Ureter (tissue), 1 donor: ENCODE measurements around the genes PSG9, CD177, ETHE1 and KCNN4.

DNA sequence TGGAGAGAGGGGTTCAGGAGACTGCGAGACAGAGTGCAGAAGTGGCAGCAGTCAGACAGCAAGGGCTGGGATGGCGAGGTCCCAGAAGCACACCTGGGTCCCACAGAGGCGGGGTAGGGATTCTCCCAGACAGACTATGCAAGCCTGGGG lies 2.1 kb downstream of the ERF start:
- PRO-cap: bidirectional peak, plus-strand start outside the sequence, minus-strand start at position 36 of the sequence

GRCh38 chr19:42280873-42281121 lies 11.7 kb downstream of the CIC start:
- PRO-cap: bidirectional peak, plus-strand start at chr19:42281196, minus-strand start at chr19:42280986

- PRO-cap: no peak
These were observed 13.0 kb upstream of the PRR19 start for GRCh38 chr19:42288821-42289540.

- PRO-cap: no peak
These were observed 26.5 kb downstream of the CNFN start for GRCh38 chr19:42363559-42363986.

DNA sequence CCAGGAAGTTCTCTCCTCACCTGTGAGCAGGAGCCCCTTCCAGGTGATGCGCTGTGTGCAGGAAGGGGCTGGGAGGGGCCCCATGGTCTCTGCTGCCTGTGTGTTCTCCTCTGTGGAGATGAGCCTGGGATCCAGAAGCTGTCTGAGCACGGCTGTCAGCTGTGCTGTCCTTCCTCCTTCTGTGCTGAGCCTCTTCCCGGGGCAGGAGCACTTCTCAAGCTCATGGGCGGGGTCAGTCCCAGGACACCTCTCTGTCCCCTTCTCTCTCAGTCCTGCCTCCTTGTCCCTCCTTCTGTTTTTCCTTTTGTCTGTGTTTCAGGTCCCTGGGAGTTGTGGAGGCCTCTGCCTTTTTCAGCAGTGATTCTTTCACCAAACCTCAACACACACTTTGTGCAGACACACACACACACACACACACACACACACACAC lies at the start of gene PSG9:
PSG9 (minus strand) TSS at position 183 of the 430 bp plus-strand sequence.
- PRO-cap: no peak

GRCh38 chr19:43353505-43354040 lies at the start of gene CD177:
TSS of gene CD177 (plus strand) at chr19:43353686.
- PRO-cap: no peak

GRCh38 chr19:43526865-43527703 lies at the start of gene ETHE1:
TSS of gene ETHE1 (minus strand) at chr19:43527201.
- PRO-cap: bidirectional peak, plus-strand start at chr19:43527307, minus-strand start at chr19:43527187

GRCh38 chr19:43574306-43574810 lies 969 bp downstream of the XRCC1 start:
- PRO-cap: no peak

GRCh38 chr19:43579912-43580270 lies 4.3 kb downstream of the PINLYP start:
- PRO-cap: no peak

DNA sequence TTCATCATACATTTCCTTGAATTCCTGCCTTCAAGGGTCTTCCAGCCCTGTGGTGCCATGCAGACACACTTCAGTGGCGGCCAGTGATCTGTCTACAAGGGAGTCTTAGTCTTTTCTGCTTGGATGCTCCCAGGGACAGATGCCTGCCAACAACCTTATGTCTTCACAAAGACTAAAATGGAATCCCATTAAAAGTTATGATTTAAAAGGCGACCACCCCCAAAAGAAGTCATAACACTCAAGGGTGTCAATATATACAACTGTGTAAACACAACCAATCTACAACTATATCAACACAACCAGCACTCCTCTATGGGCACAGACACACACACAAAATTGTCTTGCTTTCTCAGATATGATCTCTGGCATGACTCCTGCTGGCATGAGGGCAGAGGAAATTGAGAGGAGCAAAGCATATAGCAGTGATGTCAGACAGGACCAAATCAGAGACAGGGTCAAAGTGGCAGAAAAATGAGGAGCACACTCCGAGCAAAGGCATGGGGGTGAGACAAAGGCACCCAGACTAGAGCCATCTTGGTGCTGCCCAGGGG lies 9.7 kb downstream of the IRGQ start:
- PRO-cap: no peak

GRCh38 chr19:43588995-43589642 lies 6.8 kb downstream of the IRGQ start:
- PRO-cap: no peak

DNA sequence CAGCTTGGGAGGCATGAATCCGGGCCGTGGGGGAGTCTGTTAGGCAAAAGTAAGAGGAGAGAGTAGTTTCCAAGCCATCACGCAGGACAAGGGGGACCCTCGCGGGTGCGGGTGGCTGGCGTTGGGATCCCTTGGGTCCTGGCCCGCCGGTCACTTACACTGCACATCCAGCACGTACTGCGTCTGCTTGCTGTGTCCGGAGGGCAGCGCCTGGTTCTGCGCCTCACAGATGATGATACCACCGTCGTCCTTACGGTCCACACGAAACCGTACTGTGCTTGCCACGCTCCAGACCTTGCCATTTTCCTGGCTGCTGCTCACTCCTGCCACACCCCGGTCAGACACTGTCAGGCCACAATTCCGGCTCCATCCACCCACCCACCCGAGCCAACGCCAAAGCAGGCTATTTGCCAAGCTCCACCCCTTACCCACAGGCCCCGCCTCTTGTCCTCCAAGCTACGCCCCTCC lies 6.6 kb upstream of the ZNF428 start:
- PRO-cap: no peak

GRCh38 chr19:43635006-43635878 lies 4.4 kb downstream of the CADM4 start:
- PRO-cap: unidirectional peak, minus-strand start at chr19:43635074

GRCh38 chr19:43636096-43636843 lies 3.4 kb downstream of the CADM4 start:
- PRO-cap: no peak

DNA sequence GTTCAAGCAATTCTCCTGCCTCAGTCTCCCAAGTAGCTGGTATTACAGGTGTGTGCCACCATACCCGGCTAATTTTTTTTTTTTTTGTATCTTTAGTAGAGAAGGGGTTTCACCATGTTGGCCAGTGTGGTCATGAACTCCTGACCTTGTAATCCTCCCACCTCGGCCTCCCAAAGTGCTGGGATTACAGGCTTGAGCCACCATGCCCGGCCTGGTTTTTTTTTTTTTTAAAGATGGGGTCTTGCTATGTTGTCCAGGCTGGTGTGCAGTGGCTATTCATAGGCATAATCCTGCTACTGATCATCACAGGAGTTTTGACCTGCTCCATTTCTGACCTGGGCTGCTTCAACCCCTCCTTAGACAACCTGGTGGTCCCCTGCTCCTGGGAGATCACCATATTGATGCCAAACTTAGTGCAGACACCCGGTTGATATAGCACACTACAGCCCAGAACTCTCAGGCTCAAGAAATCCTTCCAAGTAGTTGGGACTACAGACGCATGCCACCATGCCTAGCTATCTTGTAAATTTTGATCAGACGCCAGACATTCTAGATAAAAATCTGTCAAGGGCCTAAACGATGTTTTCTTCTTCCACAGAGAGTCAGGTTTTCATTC lies 9.6 kb downstream of the PLAUR start:
- PRO-cap: no peak

DNA sequence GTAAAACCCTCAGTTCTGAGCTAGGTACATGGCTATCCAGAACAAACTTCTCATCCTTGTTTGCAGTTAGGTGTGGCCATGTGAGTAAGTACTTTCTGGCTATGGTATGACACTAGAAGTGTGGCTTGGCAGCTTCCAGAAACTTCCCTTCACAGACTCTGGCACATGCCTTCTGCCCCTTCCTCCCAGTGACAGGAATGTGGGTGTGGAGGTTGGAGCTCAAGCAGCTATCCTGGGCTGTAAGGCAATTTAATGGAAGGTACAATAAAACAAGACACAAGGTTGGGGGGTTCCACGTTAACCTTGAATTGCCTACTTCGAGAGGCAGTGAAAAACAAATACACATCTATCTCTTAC lies 3.3 kb downstream of the SMG9 start:
- PRO-cap: no peak

GRCh38 chr19:43755459-43755864 lies 700 bp upstream of the SMG9 start:
- PRO-cap: unidirectional peak, plus-strand start at chr19:43755720

- PRO-cap: no peak
These were observed 1.6 kb downstream of the KCNN4 start for GRCh38 chr19:43779093-43779751.

DNA sequence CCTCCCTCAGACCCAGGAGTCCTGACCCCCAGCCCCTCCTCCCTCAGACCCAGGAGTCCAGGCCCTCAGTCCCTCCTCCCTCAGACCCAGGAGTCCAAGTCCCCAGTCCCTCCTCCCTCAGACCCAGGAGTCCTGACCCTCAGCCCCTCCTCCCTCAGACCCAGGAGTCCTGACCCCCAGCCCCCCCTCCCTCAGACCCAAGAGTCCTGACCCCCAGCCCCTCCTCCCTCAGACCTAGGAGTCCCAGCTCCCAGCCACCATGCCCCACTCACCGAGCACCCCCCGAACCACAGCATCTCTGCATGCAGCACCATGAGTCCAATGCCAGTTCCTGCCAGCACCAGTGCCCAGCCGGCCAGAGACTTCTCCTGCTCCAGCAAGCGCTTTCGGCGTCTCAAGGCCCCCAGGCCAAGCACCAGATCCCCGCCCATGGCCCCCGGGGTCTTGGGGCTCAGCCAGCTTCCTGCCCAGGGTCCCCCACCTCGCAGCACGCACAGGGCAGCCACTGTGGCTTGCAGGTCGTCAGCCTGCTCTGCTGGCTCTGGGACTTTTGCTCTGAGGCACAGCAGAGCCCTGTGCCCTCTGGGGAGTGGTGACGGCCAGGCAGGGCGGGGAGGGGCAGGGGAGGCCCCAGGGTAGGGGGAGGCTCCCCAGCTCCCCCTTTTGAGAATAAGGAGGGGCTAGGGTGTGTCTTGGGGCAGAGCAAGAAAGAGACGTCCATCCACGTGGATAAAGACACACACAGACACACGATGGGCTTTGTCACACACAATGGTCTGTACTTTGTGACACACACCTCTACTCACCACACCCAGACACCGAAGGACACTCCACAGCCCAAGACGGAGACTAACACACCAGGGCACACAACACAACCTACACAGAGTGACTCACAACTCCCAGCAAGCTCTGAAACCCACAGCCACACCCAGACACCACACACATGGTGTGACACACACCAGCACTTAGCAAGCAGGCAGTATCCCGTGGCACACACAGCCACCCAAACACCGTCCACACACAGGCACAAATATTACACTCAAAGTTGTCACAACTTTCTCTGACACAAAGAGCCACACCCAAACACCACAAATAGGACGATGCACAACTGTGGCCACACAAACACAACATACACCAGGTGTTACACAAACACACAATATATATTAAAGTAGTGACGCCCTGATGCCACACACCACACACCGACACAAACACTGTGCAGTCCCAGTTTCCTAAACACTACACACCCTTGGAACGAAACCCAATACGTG lies at the start of gene KCNN4:
KCNN4 (minus strand) TSS at position 543 of the 1,268 bp plus-strand sequence.
- PRO-cap: no peak

- PRO-cap: no peak
These were observed 3.4 kb upstream of the KCNN4 start for GRCh38 chr19:43783835-43784953.